ENCODE measurements around a stretch of chr2.

GRCh38 chr2:12701789-12702385 is 14.8 kb upstream of the TRIB2 start:
- RAMPAGE, long total RNA = no peak
- RRBS = no CpG with 5 or more reads among the region's 5 CpGs

- RAMPAGE, long total RNA = no peak
- RRBS = no CpG with 5 or more reads among the region's 5 CpGs
Observed at GRCh38 chr2:12710225-12710945, 6.4 kb upstream of the TRIB2 start.

- RAMPAGE, long total RNA = no peak
- RRBS = no CpG with 5 or more reads among the region's 8 CpGs
Observed at GRCh38 chr2:13876377-13876796, 756.1 kb upstream of the LRATD1 start.

DNA sequence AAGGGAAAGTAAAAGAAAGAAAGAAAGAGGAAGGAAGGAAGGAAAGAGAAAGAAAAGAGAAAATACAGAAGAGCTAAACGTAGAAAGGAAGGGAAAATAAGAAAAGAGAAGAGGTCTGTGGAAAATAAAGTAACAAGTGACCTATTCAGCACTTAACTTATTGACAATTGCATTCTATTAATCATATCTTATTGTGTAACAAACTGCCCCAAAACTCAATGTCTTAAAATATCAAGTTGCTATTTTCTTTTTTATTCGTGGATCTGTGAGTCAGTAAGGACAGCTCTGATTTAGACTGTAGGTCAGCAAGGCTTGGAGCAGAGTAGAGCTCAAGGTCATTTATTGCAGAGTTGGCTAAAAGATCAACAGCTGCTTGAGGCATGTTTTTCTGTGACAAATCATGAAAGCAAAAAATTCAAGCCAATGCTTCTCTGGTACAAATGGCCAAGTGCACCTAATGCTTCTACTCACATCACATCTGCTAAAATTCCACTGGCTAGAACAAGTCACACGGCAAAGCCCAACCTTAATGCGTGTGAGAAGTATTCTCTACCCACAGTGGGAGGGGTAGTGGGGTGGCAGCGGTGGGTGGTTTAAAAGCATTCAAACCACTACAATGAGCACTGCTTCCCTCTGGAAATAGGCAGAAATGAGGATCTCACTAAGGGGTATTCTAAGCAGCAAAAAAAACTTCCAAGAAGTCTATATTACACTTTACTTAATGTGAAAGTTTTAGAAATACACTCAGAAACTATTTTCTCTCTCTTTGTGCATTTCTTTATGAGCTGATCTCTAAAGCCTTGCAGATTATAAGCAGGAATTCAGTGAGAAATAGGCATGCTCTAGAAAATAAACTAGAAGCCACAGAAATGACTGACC is 497.7 kb upstream of the LRATD1 start:
- RAMPAGE, long total RNA = no peak
- RRBS = no CpG with 5 or more reads among the region's 5 CpGs

GRCh38 chr2:14838981-14839374 is 206.5 kb downstream of the LRATD1 start:
- RAMPAGE, long total RNA = no peak

- RAMPAGE, long total RNA = no peak
- RRBS = no CpG with 5 or more reads among the region's 16 CpGs
Observed at GRCh38 chr2:15141695-15142799, 419.1 kb downstream of the NBAS start.

DNA sequence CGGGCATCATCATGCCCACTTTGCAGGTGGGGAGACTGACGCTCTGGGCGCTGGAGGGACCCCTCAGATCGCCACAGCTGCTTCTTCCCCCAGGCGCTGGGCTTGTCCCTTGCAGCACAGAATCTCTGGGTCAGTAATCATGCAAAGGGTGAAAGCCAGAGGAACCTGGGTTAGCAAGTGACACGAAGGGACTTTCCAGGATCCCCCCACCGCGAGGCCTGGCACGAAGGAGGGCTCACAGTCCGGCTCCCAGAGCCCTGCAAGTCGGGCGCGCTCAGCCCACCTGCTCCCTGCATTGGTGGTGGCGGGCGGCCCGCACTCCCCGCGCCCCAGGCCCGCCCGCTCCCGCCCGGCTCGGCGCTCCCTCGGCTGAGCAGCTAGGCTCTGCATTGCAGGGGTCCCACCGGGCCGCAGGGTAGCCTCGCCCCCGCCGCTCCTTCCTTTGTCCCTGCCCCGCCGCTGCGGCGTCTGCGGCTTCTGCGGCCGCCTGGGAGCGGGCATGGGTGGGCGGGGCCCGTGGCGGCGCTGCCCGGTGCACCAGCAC is 157.7 kb downstream of the CYRIA start:
- RAMPAGE, long total RNA = no peak
- RRBS = 3% methylated on average over 12 of the region's 43 CpGs

GRCh38 chr2:16602985-16604028 is 62.3 kb downstream of the CYRIA start:
- RAMPAGE, long total RNA = no peak
- RRBS = no CpG with 5 or more reads among the region's 10 CpGs

DNA sequence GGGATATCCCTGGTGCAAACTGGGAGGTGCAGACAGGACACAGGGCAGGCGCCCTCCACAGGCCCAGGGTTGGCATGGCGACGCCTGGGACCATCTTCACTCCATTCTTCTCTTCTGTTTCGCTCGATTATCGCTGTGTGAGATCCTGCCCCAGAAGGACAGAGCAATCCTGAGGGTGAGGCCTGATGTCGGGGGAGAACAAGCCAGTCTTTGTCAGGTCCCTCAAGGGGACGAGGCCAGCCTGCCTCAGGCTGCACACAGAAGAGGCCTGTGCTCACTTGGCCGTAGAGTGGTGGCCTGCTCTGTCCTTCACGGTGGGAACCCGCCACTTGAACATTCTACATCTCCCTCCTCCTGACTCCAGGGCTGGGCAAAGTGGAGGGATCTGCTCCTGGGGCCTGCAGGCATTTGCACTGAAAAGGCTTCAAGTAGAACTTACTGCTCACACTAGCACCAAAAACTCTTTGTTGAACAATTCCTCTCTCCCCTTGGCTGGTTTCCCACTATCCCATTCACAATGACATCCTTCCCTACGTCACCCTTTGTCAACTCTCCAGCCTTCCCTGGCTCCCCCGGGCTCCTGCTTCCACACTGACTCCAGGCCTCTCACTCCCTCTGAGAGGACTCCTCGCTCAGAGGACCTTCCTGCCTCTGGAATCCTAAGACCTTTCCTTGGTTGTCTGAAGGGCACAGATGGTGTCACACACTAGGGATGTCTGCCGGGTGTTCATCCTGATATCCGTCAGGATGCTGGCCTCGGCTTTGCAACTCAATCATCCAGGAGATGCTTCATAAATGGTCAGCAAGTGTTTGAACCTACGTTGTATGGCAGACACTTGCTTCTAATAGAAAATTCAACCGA is 49.5 kb downstream of the CYRIA start:
- RAMPAGE, long total RNA = no peak
- RRBS = no CpG with 5 or more reads among the region's 19 CpGs

- RAMPAGE, long total RNA = no peak
- RRBS = no CpG with 5 or more reads among the region's 9 CpGs
Observed at GRCh38 chr2:16642292-16643063, 23.2 kb downstream of the CYRIA start.

DNA sequence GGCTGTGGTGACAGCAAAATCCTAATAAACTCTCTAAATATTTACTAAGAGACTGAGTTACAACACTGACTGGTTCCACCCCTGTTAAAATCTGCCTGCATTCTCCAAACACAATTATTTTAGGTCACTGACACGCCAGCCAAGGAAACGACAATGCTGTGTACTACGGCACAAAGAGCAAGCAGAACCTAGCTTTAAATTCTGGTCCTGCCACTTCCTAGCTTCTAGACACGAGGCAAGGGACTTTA is 4.1 kb downstream of the CYRIA start:
- RAMPAGE, long total RNA = no peak
- RRBS = no CpG with 5 or more reads among the region's 4 CpGs

- RAMPAGE, long total RNA = no peak
- RRBS = no CpG with 5 or more reads among the region's 2 CpGs
Observed at GRCh38 chr2:17726345-17726940, 27.2 kb downstream of the SMC6 start.

GRCh38 chr2:18555008-18555787 is 5.3 kb downstream of the RDH14 start:
- RAMPAGE, long total RNA = no peak
- RRBS = no CpG with 5 or more reads among the region's 8 CpGs

DNA sequence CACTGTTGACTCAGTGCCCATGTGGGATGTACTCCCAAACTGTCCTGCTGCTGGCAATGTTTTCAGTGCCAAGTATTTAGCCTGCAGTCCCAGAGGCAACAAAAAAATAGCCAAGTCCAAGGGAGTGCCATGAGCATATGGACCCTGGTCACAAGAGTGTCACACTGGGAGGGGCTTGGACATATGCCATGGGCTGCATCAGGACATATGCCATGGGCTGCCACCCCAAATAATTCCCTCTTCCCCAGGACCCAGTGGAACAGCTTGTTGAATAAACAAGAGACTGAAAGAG is 366.7 kb downstream of the OSR1 start:
- RAMPAGE, long total RNA = no peak

GRCh38 chr2:20051093-20051305 is 429 bp downstream of the LAPTM4A start:
- RAMPAGE, long total RNA = no peak
- RRBS = no CpG with 5 or more reads among the region's 10 CpGs

DNA sequence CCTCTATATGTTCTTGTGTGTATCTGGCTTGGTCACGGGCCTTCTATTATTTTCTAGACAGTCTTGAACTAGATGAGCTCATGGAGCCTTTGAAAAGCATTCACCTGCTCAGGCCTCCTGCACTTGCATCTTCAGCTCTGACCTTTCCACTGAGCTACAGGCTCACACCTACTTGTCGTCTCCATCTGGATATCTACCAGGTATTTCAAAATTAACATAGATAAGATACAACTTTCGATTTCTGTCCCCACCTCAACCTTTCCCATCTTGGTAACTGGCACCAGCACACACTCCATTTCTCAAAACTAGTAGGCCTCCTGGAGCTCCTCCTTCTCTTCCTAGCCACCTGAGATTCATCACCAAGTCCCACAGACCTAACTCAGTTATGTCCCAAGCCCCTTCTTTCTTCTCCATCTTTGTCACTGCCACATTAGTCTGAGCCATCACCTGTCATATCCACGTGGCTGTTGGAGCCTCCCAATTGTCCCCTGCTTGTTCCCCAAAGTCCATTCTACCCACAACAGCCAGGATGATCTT is 69.7 kb upstream of the LAPTM4A start:
- RAMPAGE, long total RNA = no peak
- RRBS = no CpG with 5 or more reads among the region's 4 CpGs

DNA sequence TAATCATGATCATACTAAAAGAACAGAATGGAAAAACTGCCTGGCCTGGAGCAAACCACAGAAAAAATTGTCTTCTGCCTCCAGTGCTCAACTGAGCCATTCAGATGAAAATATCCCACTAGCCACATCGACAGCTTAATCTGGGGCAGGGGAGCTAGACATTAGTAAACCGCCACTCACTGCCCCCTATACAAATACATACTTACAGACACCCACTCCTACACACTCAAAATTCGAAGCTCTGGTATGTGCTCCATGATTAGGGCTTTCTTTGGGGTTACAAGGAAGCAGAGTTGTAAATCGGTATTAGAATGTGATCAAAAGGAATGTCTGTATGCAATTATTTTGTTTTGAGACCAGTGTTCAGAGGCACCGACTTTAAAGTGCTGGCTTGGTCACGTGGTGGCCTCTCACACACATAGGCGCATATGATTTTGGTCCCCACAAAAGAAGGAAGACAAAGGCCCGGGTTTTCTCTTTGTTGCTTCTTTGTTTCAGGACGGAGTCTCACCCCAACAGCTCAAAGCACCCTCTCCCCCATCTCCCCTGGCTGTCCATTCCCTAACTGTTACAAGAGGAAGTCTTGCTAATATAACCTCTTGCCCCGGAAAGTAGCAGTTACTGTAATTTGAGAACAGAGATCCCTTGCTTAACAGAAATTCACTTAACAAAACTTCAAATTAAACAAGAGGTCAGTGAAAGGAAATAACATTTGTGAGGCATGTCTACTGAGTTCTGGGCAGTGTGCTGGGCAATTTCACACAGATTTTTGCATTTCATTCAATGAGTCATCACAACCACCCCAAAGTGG is 76.1 kb downstream of the SDC1 start:
- RAMPAGE, long total RNA = no peak
- RRBS = no CpG with 5 or more reads among the region's 10 CpGs

GRCh38 chr2:20168352-20168642 is 56.6 kb downstream of the SDC1 start:
- RAMPAGE, long total RNA = no peak
- RRBS = no CpG with 5 or more reads among the region's 8 CpGs

DNA sequence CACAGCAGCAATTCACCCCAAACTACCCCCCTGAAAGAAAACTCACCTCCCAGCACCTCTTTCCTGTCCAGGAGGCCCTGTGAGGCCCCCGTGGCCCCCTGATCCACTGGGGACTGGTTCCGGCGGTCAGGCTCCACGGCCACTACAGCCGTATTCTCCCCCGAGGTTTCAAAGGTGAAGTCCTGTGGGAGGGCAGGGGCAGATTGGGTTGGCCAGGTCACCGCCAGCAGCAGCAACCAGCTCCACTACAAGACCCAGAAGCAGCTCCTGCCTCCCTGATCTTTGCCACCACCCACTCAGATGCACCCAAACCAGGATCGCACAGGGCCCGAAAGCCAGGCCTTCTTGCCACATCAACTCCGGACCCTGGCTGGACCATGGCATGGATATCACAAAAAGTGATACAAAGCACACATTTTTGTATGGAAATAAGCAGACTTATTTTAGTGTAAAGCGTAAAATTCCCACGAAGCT is 21.9 kb downstream of the SDC1 start:
- RAMPAGE, long total RNA = no peak
- RRBS = no CpG with 5 or more reads among the region's 12 CpGs

GRCh38 chr2:20265378-20265924 is 40.5 kb upstream of the SDC1 start:
- RAMPAGE, long total RNA = no peak
- RRBS = no CpG with 5 or more reads among the region's 5 CpGs

Measured in hepatocyte (in vitro differentiated cells and primary cell).